SK-N-SH (cell line): Measurements from ENCODE around the gene SIPA1L1.

GRCh38 chr14:70332671-70332905, 26.9 kb downstream of the COX16 start:
- RRBS, result no CpG with 5 or more reads among the region's 2 CpGs
CAGE:
- cytosol, long polyA plus RNA, result no peak
- long polyA plus RNA, result no peak
- nucleus, long polyA plus RNA, result no peak

DNA sequence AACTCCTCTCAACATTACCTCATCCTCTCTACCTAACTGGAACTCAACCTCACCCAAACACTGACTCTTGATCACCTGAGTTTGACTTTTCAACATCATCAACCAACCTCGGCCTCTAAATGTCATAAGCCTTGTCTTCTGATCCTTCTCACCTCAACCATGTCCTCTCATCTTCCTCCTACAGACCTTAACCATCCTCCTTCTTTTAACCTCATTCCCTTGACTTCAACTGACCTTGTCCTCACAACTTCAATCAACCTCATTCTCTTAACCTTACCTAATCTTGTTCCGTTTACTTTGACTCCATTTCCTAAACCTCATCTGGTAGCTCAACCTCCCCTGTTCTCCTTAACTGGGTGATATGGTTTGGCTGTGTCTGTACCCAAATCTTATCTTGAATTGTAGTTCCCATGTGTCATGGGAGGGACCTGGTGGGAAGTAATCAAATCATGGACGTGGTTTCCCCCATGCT, 19.8 kb downstream of the COX16 start:
- RRBS, result no CpG with 5 or more reads among the region's 3 CpGs
CAGE:
- cytosol, long polyA plus RNA, result no peak
- long polyA plus RNA, result no peak
- nucleus, long polyA plus RNA, result no peak

GRCh38 chr14:70537080-70538064, 2.6 kb upstream of the ADAM20 start:
- RRBS, result no CpG with 5 or more reads among the region's 8 CpGs
CAGE:
- cytosol, long polyA plus RNA, result no peak
- long polyA plus RNA, result no peak
- nucleus, long polyA plus RNA, result no peak

DNA sequence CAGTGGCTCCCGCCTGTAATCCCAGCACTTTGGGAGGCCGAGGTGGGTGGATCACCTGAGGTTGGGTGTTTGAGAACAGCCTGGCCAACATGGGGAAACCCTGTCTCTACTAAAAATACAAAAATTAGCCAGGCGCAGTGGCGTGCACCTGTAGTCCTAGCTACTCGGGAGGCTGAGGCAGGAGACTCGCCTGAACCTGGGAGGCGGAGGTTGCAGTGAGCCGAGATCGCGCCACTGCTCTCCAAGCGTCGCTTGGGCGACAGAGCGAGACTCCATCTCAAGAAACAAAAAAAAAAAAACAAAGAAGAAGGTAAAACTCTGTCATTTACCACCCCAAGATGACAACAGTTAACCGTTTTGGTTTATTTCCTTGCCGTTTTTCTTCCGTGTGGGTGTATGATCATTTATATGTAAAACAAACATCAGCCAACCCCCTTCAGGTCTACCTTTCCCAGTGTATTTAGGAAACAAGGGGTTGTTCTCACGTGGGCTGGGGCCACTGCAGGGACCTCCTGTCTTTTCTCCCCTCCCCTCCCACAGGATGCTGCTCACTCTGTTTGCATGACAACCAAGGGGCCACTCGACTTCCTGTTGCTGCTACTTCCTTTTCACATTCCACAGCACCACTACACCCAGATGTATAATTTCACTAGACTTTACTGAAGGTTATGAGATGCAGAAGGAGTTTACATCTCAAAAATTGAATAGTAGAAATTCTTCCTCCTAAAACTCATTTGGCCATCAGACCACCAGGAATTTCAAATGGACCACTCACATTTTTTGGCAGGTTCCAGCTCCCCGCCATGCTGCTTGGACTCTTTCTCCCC, 13.6 kb downstream of the TTC9 start:
- RRBS, result no CpG with 5 or more reads among the region's 20 CpGs
CAGE:
- cytosol, long polyA plus RNA, result no peak
- long polyA plus RNA, result no peak
- nucleus, long polyA plus RNA, result no peak

GRCh38 chr14:70697652-70698012, 55.9 kb downstream of the TTC9 start:
- RRBS, result no CpG with 5 or more reads among the region's 2 CpGs
CAGE:
- cytosol, long polyA plus RNA, result no peak
- long polyA plus RNA, result no peak
- nucleus, long polyA plus RNA, result no peak

- RRBS, result no CpG with 5 or more reads among the region's 2 CpGs
CAGE:
- cytosol, long polyA plus RNA, result no peak
- long polyA plus RNA, result no peak
- nucleus, long polyA plus RNA, result no peak
These were observed 177.4 kb upstream of the SIPA1L1 start for GRCh38 chr14:71142796-71143447.

GRCh38 chr14:71320032-71320830, at the start of gene SIPA1L1:
Gene SIPA1L1 (plus strand): TSS chr14:71320476.
- RRBS, result 1% methylated on average over 27 of the region's 63 CpGs
CAGE:
- cytosol, long polyA plus RNA, result no peak
- long polyA plus RNA, result no peak
- nucleus, long polyA plus RNA, result start-site peak on the plus strand at chr14:71320421-71320518, 17 and 65 reads in 2 replicates

DNA sequence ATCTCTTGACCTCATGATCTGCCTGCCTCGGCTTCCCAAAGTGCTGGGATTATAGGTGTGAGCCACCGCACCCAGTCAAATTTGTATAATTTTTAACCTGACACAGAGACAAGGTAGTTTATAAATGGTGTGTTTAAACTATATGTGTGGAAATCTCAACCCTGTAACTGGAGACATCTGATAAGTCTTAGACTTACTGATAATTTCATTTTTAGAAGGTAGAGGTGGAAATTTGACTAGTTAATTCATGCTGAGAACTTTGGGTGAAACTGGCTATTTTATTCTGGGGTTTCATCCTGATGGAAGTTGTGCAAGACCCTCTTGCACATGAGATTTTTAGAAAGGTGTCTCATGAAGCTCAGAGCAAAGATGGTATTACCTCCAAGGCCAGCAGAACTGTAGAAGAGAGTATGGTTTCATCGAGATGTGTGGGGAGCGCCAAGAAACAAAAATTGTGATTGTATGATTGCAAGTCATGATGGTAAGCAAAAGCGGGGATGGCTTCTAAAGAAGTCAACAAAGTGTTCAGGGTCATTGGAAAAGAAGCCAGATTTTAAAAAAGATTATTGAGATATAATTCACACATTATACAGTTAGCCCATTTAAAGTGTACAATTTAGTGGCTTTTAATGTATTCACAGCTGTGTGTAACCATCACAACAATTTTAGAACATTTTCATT, 26.0 kb downstream of the SIPA1L1 start:
- RRBS, result no CpG with 5 or more reads among the region's 5 CpGs
CAGE:
- cytosol, long polyA plus RNA, result no peak
- long polyA plus RNA, result no peak
- nucleus, long polyA plus RNA, result no peak

GRCh38 chr14:71382343-71382920, 62.2 kb downstream of the SIPA1L1 start:
- RRBS, result no CpG with 5 or more reads among the region's 7 CpGs
CAGE:
- cytosol, long polyA plus RNA, result no peak
- long polyA plus RNA, result no peak
- nucleus, long polyA plus RNA, result no peak

GRCh38 chr14:71405560-71406155, 85.4 kb downstream of the SIPA1L1 start:
- RRBS, result no CpG with 5 or more reads among the region's 5 CpGs
CAGE:
- cytosol, long polyA plus RNA, result no peak
- long polyA plus RNA, result no peak
- nucleus, long polyA plus RNA, result no peak

DNA sequence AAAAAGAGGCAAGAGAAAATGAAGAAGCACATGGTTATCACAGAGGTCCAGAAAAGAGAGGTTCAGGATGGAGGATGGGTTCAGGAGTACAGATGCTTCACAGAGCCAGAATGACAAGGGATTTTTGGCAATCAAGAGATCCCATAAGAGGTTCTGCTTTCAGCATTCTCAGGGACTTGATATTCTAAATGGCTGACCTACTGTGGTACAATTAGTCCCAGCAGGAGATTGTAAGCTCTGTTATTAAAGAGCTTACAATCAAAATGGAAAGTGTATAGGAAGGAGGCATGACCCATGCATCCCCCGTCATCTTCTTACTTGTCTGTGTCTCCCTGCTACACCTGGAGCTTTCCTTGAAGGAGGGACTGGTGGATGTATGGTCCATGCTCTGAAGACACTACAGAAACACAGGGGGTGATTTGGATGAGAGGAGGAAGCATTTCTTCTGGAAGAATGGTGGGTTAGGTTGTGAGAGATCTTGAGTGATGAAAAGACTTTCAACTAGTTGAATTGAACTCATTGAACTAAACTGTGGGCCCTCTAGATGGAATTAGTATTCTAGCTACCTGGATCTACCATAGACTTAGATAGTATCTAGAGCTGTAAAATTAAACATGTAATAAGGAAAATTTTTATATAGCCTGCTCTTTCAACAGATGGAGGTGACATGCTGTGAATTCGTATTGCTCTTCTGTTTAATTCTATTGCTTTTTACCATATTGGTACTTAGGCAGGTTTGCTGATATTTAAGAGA, 264.1 kb downstream of the SIPA1L1 start:
- RRBS, result no CpG with 5 or more reads among the region's 2 CpGs
CAGE:
- cytosol, long polyA plus RNA, result no peak
- long polyA plus RNA, result no peak
- nucleus, long polyA plus RNA, result no peak

DNA sequence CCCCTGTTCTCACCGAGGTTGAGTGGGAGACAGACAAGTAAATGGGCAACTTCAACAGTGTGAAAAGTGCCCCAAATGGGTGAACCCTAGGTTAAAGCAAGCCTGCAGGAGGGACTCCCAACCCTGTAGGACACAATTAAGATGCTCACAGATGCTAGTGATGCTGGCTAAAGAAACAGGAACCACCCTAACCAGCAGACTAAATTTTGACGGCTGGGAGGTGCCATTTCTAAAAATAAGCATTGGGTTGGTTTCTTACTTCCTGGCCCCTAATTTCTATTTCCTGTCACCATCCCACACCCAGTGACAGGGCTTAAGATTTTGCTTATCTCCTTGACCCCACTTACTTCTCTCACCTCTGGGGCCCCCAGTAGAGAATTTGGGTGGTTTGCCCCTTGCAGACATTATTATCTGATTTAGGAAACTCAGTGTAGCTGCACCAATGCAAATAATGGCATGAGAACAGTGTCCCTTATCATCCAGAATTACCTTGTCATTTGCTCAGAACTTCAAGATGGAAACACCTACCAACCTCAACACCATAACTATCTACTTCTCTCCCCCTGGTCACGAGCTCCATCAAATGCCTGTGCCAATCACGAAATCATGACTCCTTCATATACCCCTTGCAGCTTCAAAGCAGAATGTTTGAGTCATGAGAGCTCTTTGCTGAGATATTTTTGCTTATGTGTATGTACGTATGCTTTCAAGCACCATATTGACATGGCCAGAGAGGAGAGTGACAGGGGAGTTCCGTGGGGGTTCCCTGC, 374.7 kb downstream of the DPF3 start:
- RRBS, result no CpG with 5 or more reads among the region's 6 CpGs
CAGE:
- cytosol, long polyA plus RNA, result no peak
- long polyA plus RNA, result no peak
- nucleus, long polyA plus RNA, result no peak

DNA sequence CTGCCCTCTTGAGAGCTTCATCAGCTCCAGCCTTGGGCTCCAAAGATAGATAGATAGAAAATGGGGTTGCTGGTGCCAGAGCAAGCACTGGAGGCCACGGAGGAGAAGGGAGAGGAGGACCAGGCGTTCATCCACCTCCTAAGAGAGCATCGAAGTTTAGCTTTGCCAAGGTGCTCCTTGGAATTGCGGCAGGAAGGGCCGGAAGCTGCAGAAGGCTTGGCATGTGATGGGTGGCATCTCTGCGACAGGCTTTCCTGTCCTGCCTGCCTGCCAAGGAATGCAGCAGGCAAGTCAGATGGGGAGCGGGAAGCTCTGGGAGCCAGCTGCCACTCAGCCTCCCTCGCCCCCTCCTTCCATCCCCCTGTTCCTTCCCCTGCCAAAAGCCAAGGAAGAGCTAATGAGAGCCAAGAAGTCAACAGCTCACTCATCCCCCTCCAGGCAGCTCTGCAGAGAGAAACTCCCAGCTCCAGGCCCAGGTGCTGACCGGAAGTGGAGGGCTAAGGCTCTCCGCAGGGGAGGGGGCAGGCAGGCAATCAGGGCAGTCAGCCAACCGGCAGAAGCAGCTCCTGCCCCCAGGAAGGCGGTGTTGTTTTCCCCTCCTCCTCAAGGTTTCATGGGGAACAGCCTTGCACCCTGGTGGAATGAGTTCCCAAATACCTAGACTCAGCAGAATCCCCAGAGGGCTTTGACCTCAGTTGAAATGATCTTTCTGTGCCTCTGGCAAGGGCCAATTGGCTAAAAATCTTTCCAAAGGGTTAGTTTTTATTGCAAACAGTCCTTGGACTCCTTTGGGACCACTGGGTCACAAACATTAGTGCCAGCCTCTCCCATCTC, 349.3 kb downstream of the DPF3 start:
- RRBS, result 52% methylated on average over 3 of the region's 12 CpGs
CAGE:
- cytosol, long polyA plus RNA, result no peak
- long polyA plus RNA, result no peak
- nucleus, long polyA plus RNA, result no peak

DNA sequence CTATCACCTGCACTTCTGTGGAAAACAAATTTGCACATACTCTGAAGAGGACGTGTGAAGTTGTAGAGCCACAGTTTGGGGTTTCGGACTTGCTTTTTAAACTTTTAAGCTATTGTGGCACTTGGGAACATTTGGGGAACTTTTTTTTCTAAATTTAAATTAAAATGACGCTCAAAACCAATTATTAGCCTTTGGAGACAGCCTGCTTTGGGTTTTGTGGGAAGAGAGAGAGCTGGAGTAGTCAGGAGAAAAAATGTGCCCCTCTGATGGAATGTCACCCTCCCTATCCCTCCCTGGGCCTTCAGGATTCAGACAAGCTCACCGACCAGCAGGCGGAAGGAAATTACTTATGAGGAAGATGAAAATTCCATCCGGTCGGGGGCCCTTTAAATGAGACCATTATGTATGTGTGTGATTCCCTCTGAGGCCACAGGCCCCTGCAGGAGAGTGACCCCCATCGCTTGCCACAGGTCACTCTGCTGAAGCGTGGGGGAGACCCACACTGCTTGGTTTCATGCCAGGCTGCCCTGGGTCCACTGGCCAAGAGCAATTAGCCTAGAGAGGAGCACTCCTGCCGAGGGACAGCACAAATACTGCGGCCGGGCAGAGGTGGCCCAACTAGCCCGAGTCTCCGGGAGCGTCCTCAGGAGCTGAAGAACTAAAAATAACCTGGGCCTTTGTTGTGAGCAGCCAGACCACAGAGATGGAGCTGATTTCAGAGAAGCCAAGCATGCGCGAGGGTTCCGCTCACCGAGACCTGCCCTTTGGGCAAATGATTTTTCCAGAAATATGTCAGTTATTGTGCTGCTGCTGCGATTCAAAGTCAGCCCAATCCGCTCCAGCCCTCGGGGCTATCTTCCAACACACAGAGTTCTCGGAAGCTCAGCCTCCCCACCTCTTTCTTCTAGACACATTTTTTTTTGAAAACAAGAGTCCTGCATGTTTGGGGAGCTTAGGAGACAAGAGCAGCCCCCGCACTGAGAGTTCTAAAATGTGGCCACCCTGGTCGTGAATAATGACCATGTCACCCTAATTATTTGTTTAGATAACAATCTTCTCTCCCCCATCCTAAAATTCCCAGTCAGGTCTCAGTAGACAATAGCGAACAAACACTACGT, 276.4 kb downstream of the DPF3 start:
- RRBS, result no CpG with 5 or more reads among the region's 27 CpGs
CAGE:
- cytosol, long polyA plus RNA, result no peak
- long polyA plus RNA, result no peak
- nucleus, long polyA plus RNA, result no peak

- RRBS, result 94% methylated on average over 3 of the region's 34 CpGs
CAGE:
- cytosol, long polyA plus RNA, result no peak
- long polyA plus RNA, result no peak
- nucleus, long polyA plus RNA, result no peak
These were observed 214.3 kb downstream of the DPF3 start for GRCh38 chr14:72679400-72680262.

- RRBS, result no CpG with 5 or more reads among the region's 12 CpGs
CAGE:
- cytosol, long polyA plus RNA, result no peak
- long polyA plus RNA, result no peak
- nucleus, long polyA plus RNA, result no peak
These were observed 122.4 kb downstream of the DPF3 start for GRCh38 chr14:72771298-72772164.

- RRBS, result no CpG with 5 or more reads among the region's 7 CpGs
CAGE:
- cytosol, long polyA plus RNA, result no peak
- long polyA plus RNA, result no peak
- nucleus, long polyA plus RNA, result no peak
These were observed 37.0 kb downstream of the DPF3 start for GRCh38 chr14:72856868-72857422.

- RRBS, result no CpG with 5 or more reads among the region's 1 CpG
CAGE:
- cytosol, long polyA plus RNA, result no peak
- long polyA plus RNA, result no peak
- nucleus, long polyA plus RNA, result no peak
These were observed 25.0 kb downstream of the RBM25 start for GRCh38 chr14:73083427-73083606.

- RRBS, result no CpG with 5 or more reads among the region's 4 CpGs
CAGE:
- cytosol, long polyA plus RNA, result no peak
- long polyA plus RNA, result no peak
- nucleus, long polyA plus RNA, result no peak
These were observed 29.6 kb downstream of the RBM25 start for GRCh38 chr14:73087816-73088372.

- RRBS, result no CpG with 5 or more reads among the region's 2 CpGs
CAGE:
- cytosol, long polyA plus RNA, result no peak
- long polyA plus RNA, result no peak
- nucleus, long polyA plus RNA, result no peak
These were observed 36.7 kb upstream of the PSEN1 start for GRCh38 chr14:73099579-73100020.